ENCODE results near the genes TRIM69, SLC28A2 and SPATA5L1.

GRCh38 chr15:43794342-43795735, 2.7 kb downstream of the SERF2 start:
- RRBS, 2 experiments, result no CpG with 5 or more reads among the region's 16 CpGs
CAGE:
- cytosol, long polyA minus RNA, result no peak
- cytosol, long polyA plus RNA, result no peak
- long polyA plus RNA, result no peak
- nucleus, long polyA minus RNA, result no peak
- nucleus, long polyA plus RNA, result no peak

DNA sequence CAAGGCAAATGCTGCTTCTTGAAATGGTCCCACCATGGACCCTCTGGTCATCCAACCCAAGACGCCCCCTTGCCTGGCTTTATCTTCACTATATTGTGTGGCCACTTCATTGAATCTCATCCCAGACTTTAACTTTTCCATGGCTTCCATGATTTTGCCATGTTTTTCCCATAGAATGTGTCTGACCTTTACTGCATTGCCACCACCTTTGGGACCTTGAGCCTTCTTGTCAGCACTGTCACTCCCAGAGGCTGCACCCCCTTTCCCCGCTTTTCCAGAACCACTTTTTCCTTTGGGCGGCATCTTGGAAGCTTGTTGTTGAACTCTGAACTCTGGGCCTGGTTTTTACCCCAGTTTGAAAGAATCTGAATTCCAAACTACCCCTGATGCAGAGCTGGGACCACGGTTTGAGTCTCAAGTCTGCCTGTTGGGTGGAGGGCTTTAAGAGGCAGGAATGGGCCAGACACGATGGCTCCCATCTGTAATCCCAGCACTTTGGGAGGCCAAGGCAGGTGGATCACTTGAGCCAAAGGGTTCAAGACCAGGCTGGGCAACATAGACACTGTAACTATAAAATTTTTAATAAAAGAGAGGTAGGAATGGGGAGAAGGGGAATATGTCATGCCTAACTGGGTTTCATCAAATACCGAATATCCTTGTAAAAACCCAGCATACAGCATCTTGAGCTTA, 49.3 kb downstream of the WDR76 start:
- RRBS, 2 experiments, result no CpG with 5 or more reads among the region's 6 CpGs
CAGE:
- cytosol, long polyA minus RNA, result no peak
- cytosol, long polyA plus RNA, result no peak
- long polyA plus RNA, result no peak
- nucleus, long polyA minus RNA, result no peak
- nucleus, long polyA plus RNA, result no peak

GRCh38 chr15:44535036-44535622, 1.8 kb upstream of the EIF3J start:
- RRBS, 2 experiments, result no CpG with 5 or more reads among the region's 16 CpGs
CAGE:
- cytosol, long polyA minus RNA, result no peak
- cytosol, long polyA plus RNA, result no peak
- long polyA plus RNA, result no peak
- nucleus, long polyA minus RNA, result no peak
- nucleus, long polyA plus RNA, result no peak

- RRBS, 2 experiments, result no CpG with 5 or more reads among the region's 7 CpGs
CAGE:
- cytosol, long polyA minus RNA, result no peak
- cytosol, long polyA plus RNA, result no peak
- long polyA plus RNA, result no peak
- nucleus, long polyA minus RNA, result no peak
- nucleus, long polyA plus RNA, result no peak
Observed at GRCh38 chr15:44682561-44683174, 19.2 kb upstream of the SPG11 start.

- RRBS, 2 experiments, result no CpG with 5 or more reads among the region's 27 CpGs
CAGE:
- cytosol, long polyA minus RNA, result no peak
- cytosol, long polyA plus RNA, result no peak
- long polyA plus RNA, result no peak
- nucleus, long polyA minus RNA, result no peak
- nucleus, long polyA plus RNA, result no peak
Observed at GRCh38 chr15:44712362-44713297, 1.3 kb downstream of the B2M start.

- RRBS, 2 experiments, result no CpG with 5 or more reads among the region's 5 CpGs
CAGE:
- cytosol, long polyA minus RNA, result no peak
- cytosol, long polyA plus RNA, result no peak
- long polyA plus RNA, result no peak
- nucleus, long polyA minus RNA, result no peak
- nucleus, long polyA plus RNA, result no peak
Observed at GRCh38 chr15:44720177-44720470, 8.8 kb downstream of the B2M start.

GRCh38 chr15:44728565-44728960, 7.8 kb upstream of the TRIM69 start:
- RRBS, 2 experiments, result 0 to under 1% methylated on average over 4 of the region's 15 CpGs
CAGE:
- cytosol, long polyA minus RNA, result no peak
- cytosol, long polyA plus RNA, result no peak
- long polyA plus RNA, result no peak
- nucleus, long polyA minus RNA, result no peak
- nucleus, long polyA plus RNA, result no peak

GRCh38 chr15:44735371-44736151, 767 bp upstream of the TRIM69 start:
- RRBS, 2 experiments, result no CpG with 5 or more reads among the region's 8 CpGs
CAGE:
- cytosol, long polyA minus RNA, result no peak
- cytosol, long polyA plus RNA, result no peak
- long polyA plus RNA, result no peak
- nucleus, long polyA minus RNA, result no peak
- nucleus, long polyA plus RNA, result no peak

GRCh38 chr15:44736152-44737070, at the start of gene TRIM69:
TRIM69 (plus strand) TSS chr15:44736528.
- RRBS, 2 experiments, result no CpG with 5 or more reads among the region's 3 CpGs
CAGE:
- cytosol, long polyA minus RNA, result no peak
- cytosol, long polyA plus RNA, result no peak
- long polyA plus RNA, result no peak
- nucleus, long polyA minus RNA, result no peak
- nucleus, long polyA plus RNA, result no peak

- RRBS, 2 experiments, result 2 to 3% methylated on average over 46 of the region's 74 CpGs
CAGE:
- cytosol, long polyA minus RNA, result start-site peak on the minus strand at chr15:45187542-45187613, 9 reads
- cytosol, long polyA plus RNA, result no peak
- long polyA plus RNA, result start-site peak on the minus strand at chr15:45187477-45187712, 20 and 29 reads in 2 replicates
- nucleus, long polyA minus RNA, result no peak
- nucleus, long polyA plus RNA, result no peak
Observed at GRCh38 chr15:45186845-45187830, 628 bp downstream of the SHF start.

- RRBS, 2 experiments, result no CpG with 5 or more reads among the region's 16 CpGs
CAGE:
- cytosol, long polyA minus RNA, result no peak
- cytosol, long polyA plus RNA, result no peak
- long polyA plus RNA, result no peak
- nucleus, long polyA minus RNA, result no peak
- nucleus, long polyA plus RNA, result no peak
Observed at GRCh38 chr15:45251873-45252308, at the start of gene SLC28A2. SLC28A2 (plus strand) TSS chr15:45252234.

GRCh38 chr15:45378887-45379439, 619 bp upstream of the GATM start:
- RRBS, 2 experiments, result no CpG with 5 or more reads among the region's 12 CpGs
CAGE:
- cytosol, long polyA minus RNA, result no peak
- cytosol, long polyA plus RNA, result no peak
- long polyA plus RNA, result no peak
- nucleus, long polyA minus RNA, result no peak
- nucleus, long polyA plus RNA, result no peak

DNA sequence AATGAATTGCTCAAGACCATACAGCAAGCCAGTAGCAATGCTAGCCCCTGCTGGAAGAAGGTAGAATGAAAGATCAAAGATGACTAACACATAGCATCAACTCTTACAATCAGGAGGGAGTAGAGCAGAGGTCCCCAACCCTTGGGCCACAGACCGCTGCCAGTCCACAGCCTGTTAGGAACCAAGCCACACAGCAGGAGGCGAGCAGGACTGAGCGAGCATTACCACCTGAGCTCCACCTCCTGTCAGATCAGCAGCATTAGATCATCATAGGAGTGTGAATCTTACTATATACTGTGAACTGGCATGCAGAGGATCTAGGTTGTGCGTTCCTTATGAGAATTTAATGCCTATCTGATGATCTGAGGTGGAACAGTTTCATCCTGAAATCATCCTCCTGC, 8.2 kb upstream of the SPATA5L1 start:
- RRBS, 2 experiments, result no CpG with 5 or more reads among the region's 4 CpGs
CAGE:
- cytosol, long polyA minus RNA, result no peak
- cytosol, long polyA plus RNA, result no peak
- long polyA plus RNA, result no peak
- nucleus, long polyA minus RNA, result no peak
- nucleus, long polyA plus RNA, result no peak

- RRBS, 2 experiments, result under 1 to 1% methylated on average over 15 to 17 of the region's 108 CpGs
CAGE:
- cytosol, long polyA minus RNA, result start-site peak on the plus strand at chr15:45402417-45402425, 41 reads
- cytosol, long polyA plus RNA, result no peak
- long polyA plus RNA, result start-site peak on the plus strand at chr15:45402391-45402425, 204 and 175 reads in 2 replicates
- nucleus, long polyA minus RNA, result start-site peak on the plus strand at chr15:45402354-45402423, 56 reads
- nucleus, long polyA plus RNA, result no peak
Observed at GRCh38 chr15:45402046-45403123, at the start of gene SPATA5L1. SPATA5L1 (plus strand) TSS chr15:45402336.

DNA sequence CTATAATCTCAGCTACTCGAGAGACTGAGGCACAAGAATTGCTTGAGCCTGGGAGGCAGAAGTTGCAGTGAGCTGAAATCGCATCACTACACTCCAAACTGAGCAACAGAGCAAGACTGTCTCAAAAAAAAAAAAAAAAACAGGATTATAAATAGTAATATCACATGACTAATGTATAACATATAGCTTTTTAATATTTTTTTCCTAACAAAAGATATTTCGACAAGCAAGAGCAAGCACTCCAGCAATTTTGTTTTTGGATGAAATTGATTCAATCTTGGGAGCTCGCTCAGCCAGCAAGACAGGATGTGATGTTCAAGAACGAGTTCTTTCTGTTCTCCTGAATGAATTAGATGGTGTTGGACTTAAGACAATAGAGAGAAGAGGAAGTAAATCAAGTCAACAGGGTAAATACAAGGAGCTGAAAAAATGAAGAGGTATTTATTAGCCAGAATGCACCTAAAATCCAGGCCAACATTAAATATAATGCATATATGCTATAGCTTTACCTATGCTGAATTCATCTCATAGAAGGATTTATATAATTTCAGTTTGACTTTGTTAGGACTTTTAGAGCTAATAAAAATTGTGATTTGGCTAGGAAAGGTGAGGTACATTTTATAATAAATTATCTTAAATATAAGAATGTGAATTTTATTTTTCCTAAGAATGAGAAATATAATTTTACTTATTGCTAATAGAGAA, 13.4 kb downstream of the SPATA5L1 start:
- RRBS, 2 experiments, result no CpG with 5 or more reads among the region's 5 CpGs
CAGE:
- cytosol, long polyA minus RNA, result no peak
- cytosol, long polyA plus RNA, result no peak
- long polyA plus RNA, result no peak
- nucleus, long polyA minus RNA, result no peak
- nucleus, long polyA plus RNA, result no peak

DNA sequence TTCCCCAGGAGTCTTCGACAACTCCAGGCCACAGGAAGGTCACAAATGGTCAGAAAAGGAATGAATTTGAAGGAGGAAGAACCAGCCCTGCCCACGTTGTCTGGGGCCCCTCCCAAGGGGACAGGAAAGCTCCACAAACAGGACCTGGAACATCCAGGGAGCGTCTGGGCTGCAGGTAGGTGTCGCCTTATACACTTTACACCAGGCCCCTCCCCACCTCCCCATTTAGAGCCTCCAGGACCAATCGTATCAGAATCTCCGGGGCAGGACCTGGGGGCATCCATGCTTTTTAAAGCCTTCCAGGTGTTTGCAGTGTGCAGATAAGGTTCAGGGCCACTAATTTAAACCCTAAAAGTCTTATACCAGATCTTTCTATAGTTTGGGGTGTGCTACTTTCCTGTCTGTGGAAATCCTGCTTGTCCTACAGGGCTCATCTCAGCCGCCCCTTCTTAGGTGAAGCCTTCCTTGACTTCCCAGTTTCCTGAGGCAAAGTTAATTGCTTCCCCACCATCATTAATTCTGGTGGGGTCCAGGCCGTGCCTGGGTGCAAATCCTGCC, 18.3 kb downstream of the C15orf48 start:
- RRBS, 2 experiments, result no CpG with 5 or more reads among the region's 8 CpGs
CAGE:
- cytosol, long polyA minus RNA, result no peak
- cytosol, long polyA plus RNA, result no peak
- long polyA plus RNA, result no peak
- nucleus, long polyA minus RNA, result no peak
- nucleus, long polyA plus RNA, result no peak

DNA sequence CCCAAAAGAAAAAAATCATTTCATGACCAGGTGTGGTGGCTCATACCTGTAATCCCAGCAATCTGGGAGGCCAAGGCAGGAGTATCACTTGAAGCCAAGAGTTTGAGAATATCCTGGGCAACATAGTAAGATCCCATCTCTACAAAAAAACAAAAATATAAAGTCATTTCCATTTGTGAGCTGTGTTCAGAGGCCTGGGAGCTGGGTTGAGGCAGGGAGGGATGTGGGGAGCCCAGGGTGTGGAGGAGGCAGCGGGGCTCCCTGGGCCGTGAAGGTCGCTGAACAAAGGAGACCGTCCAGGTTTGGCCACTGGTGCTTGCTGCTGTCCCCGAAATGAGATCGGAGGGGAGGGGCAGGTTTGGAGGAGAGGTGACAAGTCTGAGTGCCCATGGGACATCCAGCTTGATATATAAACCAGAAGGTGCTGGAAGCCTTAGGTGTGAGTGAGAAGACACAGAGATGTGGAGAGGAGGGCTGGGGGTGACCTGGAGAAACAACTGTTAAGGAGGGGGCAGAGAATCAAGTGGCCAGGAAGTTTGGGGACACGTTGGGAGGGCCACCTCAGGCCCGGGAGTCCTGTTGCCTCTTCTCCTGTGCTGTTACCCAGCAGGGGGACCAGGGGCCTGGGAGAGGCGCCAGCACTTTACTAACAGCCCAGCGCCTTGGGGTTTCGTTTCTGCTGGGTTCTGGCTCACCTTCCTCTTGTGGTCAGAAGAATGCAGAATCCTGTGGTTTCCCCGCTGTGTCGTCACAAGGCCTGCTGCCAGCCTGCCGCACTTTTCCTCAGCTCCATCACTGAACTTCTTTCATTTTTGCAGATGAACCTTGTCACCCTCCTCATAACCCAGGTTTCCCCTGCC, 24.1 kb downstream of the C15orf48 start:
- RRBS, 2 experiments, result no CpG with 5 or more reads among the region's 14 CpGs
CAGE:
- cytosol, long polyA minus RNA, result no peak
- cytosol, long polyA plus RNA, result no peak
- long polyA plus RNA, result no peak
- nucleus, long polyA minus RNA, result no peak
- nucleus, long polyA plus RNA, result no peak

GRCh38 chr15:45548855-45549396, 26.4 kb upstream of the SLC30A4 start:
- RRBS, 2 experiments, result no CpG with 5 or more reads among the region's 16 CpGs
CAGE:
- cytosol, long polyA minus RNA, result no peak
- cytosol, long polyA plus RNA, result no peak
- long polyA plus RNA, result no peak
- nucleus, long polyA minus RNA, result no peak
- nucleus, long polyA plus RNA, result no peak

DNA sequence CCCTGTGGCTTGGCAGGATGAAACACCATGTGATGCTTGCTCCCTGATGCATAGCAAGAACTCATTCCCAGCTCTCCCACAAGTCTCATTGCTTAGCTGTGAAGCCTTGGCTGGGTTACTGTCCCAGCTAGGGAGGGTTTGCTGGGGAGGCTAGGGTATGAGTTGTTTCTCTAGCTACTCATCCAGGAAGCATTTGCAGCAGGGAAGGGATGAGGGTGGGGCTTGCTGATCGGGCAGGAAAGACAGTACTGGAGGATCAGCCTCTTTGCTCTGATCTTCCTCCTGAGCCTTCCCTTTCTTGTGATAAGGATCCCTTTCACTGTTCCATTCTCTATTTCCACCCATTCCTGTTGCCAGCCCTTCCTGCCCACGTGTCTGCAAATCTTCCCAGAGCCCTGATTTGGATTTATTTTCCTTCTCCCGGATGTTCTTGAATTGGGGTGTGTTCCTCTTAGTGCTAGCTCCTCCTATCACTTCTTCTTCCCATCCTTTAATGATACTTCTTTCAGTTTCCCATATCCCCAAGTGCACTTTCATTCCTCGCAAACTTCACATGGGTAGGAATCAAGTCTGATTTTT, 3.4 kb upstream of the SQOR start:
- RRBS, 2 experiments, result no CpG with 5 or more reads among the region's 4 CpGs
CAGE:
- cytosol, long polyA minus RNA, result no peak
- cytosol, long polyA plus RNA, result no peak
- long polyA plus RNA, result no peak
- nucleus, long polyA minus RNA, result no peak
- nucleus, long polyA plus RNA, result no peak

GRCh38 chr15:46969878-46970286, 747.4 kb upstream of the SEMA6D start:
CAGE:
- cytosol, long polyA minus RNA, result no peak
- cytosol, long polyA plus RNA, result no peak
- long polyA plus RNA, result no peak
- nucleus, long polyA minus RNA, result no peak
- nucleus, long polyA plus RNA, result no peak